Right ventricle myocardium (tissue), 1 donor: Measurements from ENCODE around the gene SLC29A1.

DNA sequence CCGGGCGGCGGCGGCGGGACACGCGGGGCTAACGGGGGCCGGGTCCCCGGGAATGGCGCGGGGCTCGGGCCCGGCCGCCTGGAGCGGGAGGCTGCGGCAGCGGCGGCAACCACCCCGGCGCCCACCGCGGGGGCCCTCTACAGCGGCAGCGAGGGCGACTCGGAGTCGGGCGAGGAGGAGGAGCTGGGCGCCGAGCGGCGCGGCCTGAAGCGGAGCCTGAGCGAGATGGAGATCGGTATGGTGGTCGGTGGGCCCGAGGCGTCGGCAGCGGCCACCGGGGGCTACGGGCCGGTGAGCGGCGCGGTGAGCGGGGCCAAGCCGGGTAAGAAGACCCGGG is 643 bp downstream of the SRF start:
- PRO-cap, 2 experiments = no peak in any of the 2 experiments

DNA sequence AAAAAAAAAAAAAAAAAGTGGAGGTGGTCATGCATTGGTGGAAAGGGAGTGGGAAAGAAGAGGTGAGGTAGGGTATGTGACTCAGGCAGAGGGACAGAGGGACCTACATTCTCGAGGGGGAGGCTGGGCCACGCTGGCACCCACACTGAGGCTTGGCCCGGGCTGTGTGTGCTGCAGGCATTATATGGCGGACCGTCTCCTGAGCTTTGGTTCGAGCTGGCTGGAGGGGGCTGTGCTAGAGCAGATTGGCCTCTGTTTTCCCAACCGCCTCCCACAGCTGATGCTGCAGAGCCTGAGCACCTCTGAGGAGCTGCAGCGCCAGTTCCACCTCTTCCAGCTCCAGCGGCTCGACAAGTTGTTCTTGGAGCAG is 23.5 kb downstream of the DNPH1 start:
- PRO-cap, 2 experiments = no peak in any of the 2 experiments

DNA sequence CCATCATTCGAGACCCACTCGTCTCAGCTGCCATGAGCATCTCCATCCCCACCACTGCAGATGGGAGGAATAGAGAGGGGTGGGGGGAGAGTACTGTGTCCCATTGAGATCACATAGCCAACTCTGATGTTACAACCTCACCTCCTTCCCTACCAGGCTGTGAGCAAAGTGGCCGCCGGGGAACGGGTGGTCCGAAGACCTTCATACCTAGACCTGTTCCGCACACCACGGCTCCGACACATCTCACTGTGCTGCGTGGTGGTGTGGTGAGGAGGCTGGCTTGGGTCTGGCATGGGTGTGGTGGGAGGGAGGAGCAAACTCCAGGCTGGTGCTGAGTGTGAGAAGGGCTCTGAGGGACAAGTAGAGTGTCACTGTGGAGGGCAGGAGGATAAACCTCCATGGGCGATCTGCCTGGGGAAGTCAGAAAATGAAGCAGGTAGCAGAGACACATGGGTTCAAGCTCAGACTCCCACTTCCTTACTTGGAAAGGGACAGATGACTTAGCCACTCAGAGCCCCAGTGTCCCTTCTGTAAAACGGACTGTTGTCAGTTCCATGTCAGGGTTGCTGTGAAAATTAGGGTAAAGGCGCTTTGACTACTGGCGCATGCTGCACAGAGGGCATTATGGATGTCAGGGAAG is 3.5 kb downstream of the SLC22A7 start:
- PRO-cap, 2 experiments = no peak in any of the 2 experiments

DNA sequence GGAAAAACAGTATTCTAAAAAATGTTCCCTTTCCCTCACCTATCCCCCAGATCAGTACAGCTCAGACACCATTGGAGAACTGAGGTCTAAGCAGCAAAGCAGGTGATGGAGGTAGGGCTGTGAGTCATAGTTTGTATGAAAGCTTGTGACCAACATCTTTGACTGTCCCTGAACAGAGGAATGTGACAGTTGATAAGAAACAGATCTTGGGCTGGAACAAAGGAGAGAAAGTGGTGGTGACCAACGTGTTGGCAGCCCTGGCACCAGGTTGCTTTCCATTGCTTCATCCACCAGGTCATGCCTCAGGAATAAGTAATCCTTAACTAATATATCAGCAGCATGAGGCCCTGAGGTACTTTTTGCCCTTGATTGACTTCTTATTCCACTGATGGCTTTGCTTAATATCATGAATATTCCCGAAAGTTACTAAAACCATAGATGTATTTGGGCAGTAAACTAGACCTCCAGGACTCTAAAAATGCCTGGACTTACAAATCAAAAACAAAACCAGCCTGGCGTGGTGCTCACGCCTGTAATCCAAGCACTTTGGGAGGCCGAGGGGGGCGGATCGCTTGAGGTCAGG is 20.0 kb upstream of the CRIP3 start:
- PRO-cap, 2 experiments = peak in 1 of 2 experiments; most common minus-strand start position 81 of the sequence (in 1)

- PRO-cap, 2 experiments = no peak in any of the 2 experiments
Observed at GRCh38 chr6:43357172-43357826, 12.1 kb downstream of the ZNF318 start.

DNA sequence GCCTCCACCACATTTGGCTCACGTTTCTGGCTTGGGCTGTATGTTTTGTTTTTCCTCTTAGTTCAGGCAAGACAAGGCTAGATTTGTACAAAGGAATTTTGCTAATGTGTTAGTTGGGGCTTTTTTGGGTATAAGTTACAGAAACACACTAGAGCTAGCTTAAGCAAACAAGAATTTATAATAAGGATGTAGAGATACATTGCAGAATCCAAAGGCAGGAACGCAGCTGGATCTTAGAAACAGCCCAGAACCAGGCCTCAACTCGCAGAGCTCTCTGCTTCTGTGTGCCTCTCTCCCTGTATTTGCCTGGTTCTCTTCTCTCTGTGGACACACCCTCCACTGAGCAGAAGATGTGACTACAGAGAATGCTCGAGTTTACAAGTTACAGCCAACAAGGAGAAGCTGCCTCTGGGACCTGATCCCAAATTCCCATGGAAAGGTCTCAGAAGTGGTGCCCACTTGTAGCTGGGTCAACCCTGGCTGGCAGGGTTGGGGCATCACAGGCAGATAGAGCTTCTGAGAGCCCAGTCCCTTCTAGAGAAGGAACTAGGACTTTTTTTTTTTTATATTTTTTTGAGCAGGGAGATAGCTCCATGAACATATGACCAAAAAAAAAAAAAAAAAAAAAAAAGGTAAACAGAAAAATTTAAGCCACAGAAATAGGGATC is 9.6 kb downstream of the ABCC10 start:
- PRO-cap, 2 experiments = no peak in any of the 2 experiments

DNA sequence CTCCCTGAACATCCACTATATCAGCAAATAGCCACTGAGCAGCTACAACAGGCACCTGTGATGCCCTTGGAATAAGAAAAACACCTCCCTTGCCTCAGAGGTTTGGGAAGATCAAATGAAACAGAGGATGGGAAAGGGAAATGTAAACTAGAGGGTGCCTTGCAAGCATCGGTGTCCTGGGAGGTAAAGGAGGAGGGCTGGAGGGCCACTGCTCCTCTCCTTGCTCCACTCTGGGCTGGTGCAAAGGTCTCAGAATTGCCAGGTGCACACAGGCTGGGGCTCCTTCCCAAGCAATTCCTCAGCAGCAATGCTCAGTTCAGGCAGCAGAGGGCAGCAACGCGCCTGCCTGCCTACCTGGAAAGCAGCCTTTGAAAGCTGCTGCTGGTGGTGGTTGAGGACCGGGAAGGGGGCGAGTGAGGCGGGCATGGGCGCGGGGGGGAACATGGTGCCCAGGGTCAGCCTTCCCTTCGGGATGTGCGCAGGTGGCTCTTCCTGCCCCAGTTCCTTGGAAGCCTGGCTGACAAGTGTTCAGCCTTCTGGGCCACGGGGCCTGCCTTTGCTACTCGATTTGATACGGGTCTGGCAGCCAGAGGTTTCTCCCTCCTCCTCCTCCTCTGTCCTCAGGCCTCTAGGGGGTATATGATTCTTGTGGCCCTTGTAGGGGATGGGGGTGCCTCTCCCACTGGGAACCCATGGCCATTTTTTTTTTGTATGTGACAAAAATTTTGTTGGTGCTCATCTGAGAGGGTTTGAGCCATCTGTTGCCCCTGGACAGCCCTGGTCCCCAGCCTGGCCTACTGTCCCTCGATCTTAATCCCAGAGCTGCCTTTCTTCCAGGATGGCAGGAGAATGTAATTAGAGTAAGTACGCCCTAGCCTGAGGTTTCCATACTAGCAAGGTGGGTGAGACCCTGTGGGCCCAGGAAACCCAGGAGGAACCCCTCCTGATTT is 20.2 kb downstream of the MRPS18A start:
- PRO-cap, 2 experiments = no peak in any of the 2 experiments

GRCh38 chr6:43686605-43687419 is 779 bp downstream of the MRPS18A start:
- PRO-cap, 2 experiments = no peak in any of the 2 experiments

DNA sequence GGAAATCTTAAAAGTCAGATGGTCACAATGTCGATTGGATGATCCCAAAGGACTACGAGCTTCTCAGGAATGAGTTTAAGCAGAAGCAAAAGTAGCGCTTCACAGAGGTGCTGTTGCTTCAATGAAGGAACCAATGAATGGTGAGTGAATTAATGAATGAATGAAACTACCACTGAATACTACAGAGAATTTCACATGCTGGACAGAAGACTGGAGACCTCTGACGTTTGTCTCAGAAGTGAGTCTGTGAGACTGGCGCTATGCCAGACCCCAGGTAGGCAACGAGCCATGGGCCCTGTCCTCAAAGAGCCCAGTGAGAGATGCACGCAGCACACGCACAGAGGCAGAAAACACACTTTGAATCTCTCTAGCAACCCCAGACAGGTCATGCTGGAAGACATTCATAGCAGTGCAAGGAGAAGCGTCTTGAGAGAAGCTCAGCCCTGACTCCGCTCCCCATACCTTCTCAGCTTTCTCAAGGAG is 117.3 kb downstream of the MRPL14 start:
- PRO-cap, 2 experiments = no peak in any of the 2 experiments

GRCh38 chr6:44010733-44011269 is 116.5 kb downstream of the MRPL14 start:
- PRO-cap, 2 experiments = peak in 1 of 2 experiments; most common minus-strand start chr6:44011102 (in 1)

DNA sequence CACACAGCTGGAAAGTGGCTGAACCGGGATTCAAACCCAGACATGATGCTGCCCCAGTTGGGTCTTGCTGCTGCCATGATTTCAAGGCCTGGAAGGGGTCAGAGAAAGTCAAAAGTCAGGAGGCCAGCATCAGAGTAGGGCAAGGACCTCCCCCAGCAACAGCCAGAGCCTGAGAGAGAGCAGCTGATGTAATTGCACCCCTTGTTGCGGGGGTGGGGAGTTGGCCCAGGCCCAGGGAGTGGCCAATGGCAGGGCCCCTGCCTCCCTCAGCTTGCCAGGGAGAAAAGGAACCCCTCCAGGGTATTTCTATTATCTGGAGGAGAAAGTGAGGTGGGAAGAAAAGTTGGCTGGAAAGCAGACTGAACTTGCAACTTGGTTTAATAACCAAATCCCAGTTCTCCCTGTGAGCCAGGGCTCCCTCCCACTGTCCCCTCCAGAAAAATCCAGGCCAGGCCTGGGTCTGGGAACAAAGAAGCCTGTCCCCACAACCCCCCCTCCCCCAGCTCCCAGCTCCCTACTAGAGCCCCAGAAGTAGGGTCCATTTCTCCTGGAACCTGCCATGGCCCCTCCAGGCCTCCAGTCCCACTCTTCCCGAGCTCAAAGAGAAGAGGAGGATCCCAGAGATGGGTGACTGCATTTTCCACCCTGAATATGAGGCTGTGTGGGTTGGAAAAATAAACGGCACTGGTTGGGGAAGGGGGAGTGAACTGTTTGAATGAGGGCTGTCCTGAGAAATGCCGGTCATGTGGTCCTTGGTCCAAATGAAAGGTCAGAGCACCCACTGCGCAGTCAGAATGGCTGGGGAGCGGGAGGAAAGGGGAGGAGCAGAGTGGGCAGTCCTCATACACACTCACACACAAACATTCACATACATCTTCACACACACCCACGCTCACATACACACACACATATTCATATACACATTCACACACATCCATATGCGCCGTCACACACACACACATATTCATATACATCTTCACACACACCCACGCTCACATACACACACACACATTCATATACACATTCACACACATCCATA is 83.3 kb downstream of the MRPL14 start:
- PRO-cap, 2 experiments = no peak in any of the 2 experiments

DNA sequence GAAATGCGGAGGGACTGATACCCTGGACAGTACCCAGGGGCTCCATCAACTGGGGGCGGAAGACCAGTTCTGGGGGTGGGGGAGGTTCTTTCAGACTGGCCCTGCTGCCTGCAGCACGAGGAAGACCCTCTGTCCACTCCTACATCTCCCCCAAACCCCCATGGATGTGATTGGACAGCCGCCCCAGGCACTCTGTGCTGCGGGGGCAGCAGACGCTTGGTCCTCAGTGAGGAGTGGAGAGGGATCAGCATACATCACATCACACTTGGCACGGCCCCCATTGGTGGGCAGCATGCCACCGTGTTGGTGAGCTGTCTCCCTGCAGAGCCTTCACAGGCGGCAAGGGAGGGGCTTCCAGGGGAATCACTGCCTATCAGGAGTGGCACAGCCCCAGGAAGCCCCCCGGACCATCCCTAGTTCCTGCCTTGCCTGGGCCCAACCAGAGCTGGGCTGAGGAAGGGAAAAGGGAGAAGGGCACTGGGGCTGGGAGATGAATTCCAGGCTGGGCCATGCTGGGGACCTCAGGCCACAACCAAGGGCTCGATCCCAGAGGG is 70.4 kb downstream of the MRPL14 start:
- PRO-cap, 2 experiments = no peak in any of the 2 experiments

DNA sequence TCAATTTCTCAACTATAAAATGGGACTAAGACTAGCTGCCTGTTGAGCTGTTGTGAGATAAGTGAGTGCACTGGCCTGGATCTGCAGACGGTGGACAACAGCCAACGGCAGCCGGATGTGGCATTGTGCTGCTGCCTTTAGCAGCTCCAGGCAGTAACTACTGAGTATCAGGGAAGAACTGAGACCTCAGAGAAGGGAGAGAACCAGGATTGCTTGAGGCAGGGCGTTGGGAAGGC is 67.9 kb downstream of the MRPL14 start:
- PRO-cap, 2 experiments = peak in 1 of 2 experiments; most common plus-strand start position 86 of the sequence (in 1)

- PRO-cap, 2 experiments = peak in 1 of 2 experiments; most common plus-strand start chr6:44061577 (in 1); most common minus-strand start chr6:44061599 (in 1)
Observed at GRCh38 chr6:44061340-44062157, 65.7 kb downstream of the MRPL14 start.

- PRO-cap, 2 experiments = no peak in any of the 2 experiments
Observed at GRCh38 chr6:44072965-44073167, 54.4 kb downstream of the MRPL14 start.

- PRO-cap, 2 experiments = peak in 2 of 2 experiments; most common plus-strand start chr6:44110233 (in 2); most common minus-strand start chr6:44110136 (in 1)
Observed at GRCh38 chr6:44109835-44111100, 17.0 kb downstream of the MRPL14 start.

DNA sequence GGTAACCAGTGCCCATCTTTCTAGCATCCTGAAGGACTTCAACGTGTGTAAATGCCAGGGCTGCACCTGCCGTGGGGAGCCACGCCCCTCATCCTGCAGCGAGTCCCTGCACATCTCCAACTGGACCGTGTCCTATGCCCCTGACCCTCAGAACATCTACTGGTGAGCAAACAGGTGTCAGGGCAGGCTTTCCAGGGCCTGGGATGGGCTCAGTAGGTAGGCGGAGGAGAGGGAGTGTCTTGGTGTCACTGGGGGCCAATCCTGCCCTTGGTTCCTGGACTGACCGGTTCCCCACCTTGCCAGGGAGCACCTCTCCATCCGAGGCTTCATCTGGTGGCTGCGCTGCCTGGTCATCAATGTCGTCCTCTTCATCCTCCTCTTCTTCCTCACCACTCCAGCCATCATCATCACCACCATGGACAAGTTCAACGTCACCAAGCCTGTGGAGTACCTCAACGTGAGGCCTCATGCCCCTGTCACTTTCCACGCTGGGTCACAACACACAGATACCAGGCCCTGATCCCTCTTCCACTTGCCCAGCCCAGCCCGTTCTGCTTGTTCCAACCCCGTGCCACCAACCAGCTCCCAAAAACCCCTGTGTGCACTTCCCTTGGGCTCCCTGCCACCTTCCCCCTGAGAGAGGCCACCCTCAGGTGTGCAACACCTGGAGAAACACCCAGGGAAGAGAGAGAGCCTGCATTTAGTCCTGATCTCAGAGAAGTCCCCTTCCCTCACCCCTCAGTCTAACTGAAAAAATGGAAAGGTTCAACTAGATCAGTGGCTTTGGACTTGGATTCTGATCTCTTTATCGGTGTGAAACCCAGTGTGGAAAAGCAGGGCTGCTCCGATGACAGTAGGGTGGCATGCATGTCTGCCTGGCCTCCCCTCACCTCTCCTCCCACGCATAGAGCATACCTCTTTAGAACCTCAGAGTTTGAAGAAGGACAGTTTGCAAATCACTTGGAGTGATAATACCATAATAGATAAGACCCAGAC is 9.8 kb upstream of the CAPN11 start:
- PRO-cap, 2 experiments = no peak in any of the 2 experiments

DNA sequence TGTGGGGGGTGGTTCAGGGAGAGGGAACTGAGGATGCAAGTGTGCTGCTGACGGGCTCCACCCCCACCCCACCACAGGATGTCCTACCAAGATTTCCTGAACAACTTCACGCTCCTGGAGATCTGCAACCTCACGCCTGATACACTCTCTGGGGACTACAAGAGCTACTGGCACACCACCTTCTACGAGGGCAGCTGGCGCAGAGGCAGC is 18.0 kb downstream of the CAPN11 start:
- PRO-cap, 2 experiments = no peak in any of the 2 experiments

- PRO-cap, 2 experiments = peak in 1 of 2 experiments; most common plus-strand start chr6:44192751 (in 1); most common minus-strand start chr6:44192658 (in 1)
Observed at GRCh38 chr6:44192278-44193230, 24.2 kb upstream of the MYMX start.

- PRO-cap, 2 experiments = peak in 2 of 2 experiments; most common plus-strand start chr6:44223595 (in 2); most common minus-strand start chr6:44223438 (in 2)
Observed at GRCh38 chr6:44223145-44224051, at the start of gene SLC29A1. Gene SLC29A1 (plus strand): TSS chr6:44223595.